AG04450 (cell line): Measurements from ENCODE around the gene ARHGEF38.

GRCh38 chr4:102786406-102786869 is 25.7 kb upstream of the MANBA start:
- CAGE, long polyA plus RNA = no peak
- RRBS = no CpG with 5 or more reads among the region's 3 CpGs

GRCh38 chr4:102793753-102794449 is 33.1 kb upstream of the MANBA start:
- CAGE, long polyA plus RNA = no peak
- RRBS = no CpG with 5 or more reads among the region's 7 CpGs

GRCh38 chr4:102828883-102829615 is 1.7 kb upstream of the UBE2D3 start:
- CAGE, long polyA plus RNA = no peak
- RRBS = no CpG with 5 or more reads among the region's 7 CpGs

- CAGE, long polyA plus RNA = no peak
- RRBS = no CpG with 5 or more reads among the region's 2 CpGs
These were observed 7.9 kb downstream of the SLC9B1 start for GRCh38 chr4:103011592-103012095.

- CAGE, long polyA plus RNA = no peak
- RRBS = no CpG with 5 or more reads among the region's 2 CpGs
These were observed 258 bp upstream of the SLC9B2 start for GRCh38 chr4:103076952-103077086.

DNA sequence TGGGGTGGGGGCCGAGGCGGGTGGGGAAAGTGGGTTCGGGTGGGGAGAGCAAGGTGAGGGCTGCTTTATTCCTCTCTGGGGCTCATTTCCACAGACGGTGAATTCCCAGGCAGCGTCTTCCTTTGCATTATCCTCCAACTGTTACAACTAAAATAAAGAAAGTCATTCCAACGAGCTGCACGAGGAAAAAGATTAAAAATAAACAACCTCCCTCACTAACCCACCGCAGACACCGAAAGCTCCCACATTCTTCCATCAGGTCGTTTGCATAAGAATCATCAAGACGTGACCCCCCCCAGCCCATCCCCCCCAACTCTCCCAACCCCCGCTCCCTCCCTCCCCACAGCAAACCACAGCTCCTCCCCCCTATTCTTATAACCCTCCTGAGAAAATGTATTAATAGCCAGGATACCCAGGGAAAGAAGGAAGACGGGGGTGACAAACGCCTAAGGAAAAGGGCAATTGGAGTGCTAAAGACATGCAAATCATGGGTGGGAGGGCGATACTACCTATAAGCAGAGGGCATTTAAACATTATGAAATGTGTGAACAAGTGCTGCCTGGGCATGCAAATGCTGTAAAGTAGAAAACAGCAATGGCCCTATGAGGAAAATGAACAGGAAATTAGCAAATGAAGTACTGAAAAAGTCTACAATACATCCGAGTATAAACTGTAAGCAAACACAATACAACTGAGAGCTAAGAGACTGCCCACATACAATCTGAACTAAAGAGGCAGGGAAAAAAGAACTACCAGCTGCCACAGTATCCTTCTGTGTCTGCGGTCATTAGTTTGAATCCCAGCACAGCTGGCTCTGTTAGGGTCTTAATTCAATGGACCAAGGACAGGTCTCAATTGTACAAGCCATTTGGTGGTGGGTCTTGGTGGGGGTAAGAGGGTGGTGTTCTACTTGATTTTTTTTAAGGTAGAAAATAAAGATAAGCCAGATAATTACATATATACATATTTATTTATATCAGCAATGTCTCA is 2.5 kb downstream of the CXXC4 start:
- CAGE, long polyA plus RNA = no peak
- RRBS = no CpG with 5 or more reads among the region's 17 CpGs

DNA sequence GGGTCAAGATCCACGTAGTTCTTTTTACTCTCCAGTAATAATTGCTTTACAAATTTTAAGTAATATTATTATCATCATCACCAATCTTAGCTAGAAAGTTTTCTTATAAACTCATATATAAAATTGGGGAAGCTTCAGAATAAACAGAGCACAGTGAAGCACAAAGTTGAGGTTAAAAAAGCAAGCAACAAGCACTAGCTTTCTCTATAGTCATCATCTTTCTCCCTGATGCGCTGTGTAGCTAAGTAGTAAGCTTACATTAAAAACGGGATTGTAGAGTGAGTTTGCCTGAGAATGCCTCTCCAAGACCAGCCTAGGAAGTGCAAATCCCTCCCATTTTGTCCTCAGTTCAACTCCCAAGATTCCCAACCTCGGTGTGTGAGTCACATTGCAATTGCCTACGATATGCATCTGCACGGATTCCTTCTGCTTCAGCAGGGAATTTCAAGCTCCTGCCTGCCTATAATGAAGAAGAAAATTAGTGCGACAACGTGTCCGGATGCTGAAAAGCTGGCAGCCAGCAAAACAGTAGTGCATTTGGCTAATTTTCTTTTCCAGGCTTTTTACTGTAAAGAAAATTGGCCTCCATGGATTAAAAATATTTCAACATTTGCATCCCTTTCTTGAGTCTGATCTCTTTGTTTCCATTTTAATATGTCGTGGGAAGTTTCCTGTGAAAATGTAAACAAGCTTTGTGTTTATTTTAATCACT is 58.6 kb upstream of the TET2 start:
- CAGE, long polyA plus RNA = no peak
- RRBS = no CpG with 5 or more reads among the region's 10 CpGs

- CAGE, long polyA plus RNA = no peak
These were observed 41.5 kb downstream of the TET2 start for GRCh38 chr4:105188270-105188500.

DNA sequence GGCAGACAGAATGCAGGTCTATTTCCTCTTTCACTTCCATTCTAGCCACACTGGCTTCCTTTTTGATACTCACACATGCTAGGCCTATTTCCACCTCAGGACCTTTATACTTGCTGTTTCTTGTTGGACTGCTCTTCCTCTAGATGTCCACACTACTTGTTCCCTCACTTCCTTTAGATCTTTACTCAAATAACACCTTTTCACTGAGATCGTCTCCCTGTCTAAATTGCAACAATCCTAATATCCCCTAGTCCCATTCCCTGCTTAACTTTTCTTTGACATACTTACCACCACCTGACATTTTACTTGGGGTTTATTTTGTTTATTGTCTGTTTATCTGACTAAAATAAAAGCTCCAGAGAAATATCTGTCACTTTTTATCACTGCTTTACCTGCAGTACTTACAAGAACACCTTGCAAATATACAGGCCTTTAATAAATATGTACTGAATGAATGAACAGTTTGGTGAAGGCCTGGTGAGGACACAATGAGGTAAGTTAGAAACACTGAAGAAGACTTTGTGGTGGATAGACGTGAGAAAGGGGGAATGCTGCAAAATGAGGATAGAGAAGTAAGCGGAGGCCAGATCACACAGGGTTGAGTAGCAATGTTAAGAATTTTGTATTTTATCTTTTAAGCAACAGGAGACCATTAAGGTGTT is 30.0 kb downstream of the PPA2 start:
- CAGE, long polyA plus RNA = no peak
- RRBS = no CpG with 5 or more reads among the region's 3 CpGs

- CAGE, long polyA plus RNA = no peak
- RRBS = no CpG with 5 or more reads among the region's 12 CpGs
These were observed at the start of gene ARHGEF38 for GRCh38 chr4:105552206-105553281. TSS of gene ARHGEF38 (plus strand) at chr4:105552620.

- CAGE, long polyA plus RNA = no peak
- RRBS = no CpG with 5 or more reads among the region's 3 CpGs
These were observed 45.2 kb downstream of the NPNT start for GRCh38 chr4:105940465-105940811.

DNA sequence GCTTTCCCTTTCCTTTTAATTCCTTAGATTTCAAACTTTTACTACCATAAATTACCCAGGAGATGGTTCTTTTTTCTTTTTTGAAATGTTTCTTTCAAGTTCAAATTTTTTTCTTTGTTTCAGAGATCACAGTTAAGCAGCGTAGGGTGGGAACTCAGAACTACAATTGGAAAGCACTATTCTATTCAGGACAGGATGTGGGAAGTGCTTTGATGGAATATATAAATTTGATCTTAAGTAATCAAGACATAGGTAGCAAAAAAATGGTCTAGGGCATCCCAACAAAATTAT is 72.5 kb downstream of the NPNT start:
- CAGE, long polyA plus RNA = no peak
- RRBS = no CpG with 5 or more reads among the region's 1 CpG

GRCh38 chr4:106072407-106073160 is 177.3 kb downstream of the NPNT start:
- CAGE, long polyA plus RNA = no peak
- RRBS = no CpG with 5 or more reads among the region's 10 CpGs

DNA sequence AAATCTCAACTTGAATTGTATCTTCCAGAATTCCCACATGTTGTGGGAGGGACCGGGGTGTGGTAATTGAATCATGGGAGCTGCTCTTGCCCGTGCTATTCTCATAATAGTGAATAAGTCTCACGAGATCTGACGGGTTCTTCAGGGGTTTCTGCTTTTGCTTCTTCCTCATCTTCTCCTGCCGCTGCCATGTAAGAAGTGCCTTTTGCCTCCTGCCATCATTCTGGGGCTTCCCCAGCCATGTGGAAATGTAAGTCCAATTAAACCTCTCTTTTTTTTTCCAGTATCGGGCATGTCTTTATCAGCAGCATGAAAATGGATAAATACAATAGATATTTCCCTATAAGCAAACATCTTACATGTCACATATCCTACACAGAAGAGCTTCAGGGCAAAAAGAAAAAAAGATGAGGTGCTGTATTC is 95.9 kb downstream of the TBCK start:
- CAGE, long polyA plus RNA = no peak
- RRBS = no CpG with 5 or more reads among the region's 6 CpGs

- CAGE, long polyA plus RNA = no peak
- RRBS = 4% methylated on average over 3 of the region's 32 CpGs
These were observed 1.9 kb downstream of the DKK2 start for GRCh38 chr4:107034094-107034657.

DNA sequence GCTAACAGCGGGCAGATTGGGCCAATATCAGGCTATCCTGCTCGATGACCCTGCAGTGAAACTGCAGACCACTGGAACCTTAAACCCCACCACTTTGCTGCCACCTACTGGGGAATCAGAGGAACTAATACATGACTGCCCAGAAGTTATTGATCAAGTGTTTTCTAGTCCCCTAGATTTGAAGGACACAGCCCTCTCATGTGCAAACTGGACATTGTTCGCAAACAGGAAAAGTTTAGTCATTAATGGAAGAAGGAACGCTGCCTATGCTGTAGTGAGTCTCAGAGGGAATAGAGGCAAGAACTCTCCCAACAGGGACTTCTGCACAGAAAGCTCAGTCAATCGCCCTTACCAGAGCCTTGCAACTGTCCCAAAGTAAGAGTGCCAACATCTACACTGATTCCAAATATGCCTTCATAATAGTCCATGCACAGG is 17.1 kb upstream of the PAPSS1 start:
- CAGE, long polyA plus RNA = no peak
- RRBS = no CpG with 5 or more reads among the region's 5 CpGs

- CAGE, long polyA plus RNA = no peak
- RRBS = no CpG with 5 or more reads among the region's 4 CpGs
These were observed 24.6 kb upstream of the SGMS2 start for GRCh38 chr4:107800143-107800523.

DNA sequence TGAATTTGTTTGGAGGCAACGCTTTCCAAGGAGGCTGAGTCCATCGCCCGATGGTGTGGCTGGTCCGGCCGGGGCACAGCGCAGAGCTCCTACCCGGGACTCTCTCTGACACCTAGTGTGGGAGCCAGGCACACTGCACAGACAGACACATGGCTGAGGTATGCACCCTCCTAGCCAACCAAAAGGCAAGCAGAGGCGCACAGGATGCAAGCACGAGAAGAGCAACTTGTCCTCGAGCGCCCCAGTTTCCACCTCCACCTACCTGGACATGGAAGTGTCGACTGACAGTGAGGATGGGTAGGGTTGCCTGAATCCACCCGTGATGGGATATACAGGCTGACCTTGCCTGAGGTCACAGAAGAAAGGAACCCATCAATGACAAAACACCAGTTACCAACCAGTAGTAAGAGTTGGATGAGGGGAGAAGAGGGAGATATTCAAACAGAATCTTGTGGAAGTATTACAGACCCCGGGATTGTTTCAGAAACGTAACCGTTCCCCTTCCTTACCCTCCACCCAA is 87.3 kb downstream of the LEF1 start:
- CAGE, long polyA plus RNA = no peak
- RRBS = no CpG with 5 or more reads among the region's 16 CpGs

GRCh38 chr4:108342678-108342877 is 173.8 kb upstream of the LEF1 start:
- CAGE, long polyA plus RNA = no peak
- RRBS = no CpG with 5 or more reads among the region's 2 CpGs

DNA sequence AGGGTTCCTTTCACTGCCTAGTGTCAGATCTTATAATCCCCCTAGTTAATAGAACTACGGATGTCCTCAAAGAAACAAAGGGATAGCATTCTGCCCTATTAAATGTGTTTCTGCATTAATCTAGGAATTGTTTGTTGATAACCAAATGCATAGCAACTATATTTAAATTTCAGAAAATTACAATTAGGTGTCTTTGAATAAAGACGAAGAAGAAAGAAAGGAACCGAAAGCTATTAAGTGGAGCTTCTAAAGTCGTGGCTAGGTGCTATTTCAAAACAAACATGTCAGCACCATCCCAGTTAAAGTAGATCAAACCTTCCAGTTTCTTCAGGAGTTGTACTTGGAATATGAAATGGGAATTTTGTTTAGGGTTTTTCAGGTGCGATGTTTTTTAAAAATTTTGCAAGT is 201.2 kb upstream of the LEF1 start:
- CAGE, long polyA plus RNA = no peak
- RRBS = no CpG with 5 or more reads among the region's 5 CpGs